ENCODE measurements around a stretch of chr6.

DNA sequence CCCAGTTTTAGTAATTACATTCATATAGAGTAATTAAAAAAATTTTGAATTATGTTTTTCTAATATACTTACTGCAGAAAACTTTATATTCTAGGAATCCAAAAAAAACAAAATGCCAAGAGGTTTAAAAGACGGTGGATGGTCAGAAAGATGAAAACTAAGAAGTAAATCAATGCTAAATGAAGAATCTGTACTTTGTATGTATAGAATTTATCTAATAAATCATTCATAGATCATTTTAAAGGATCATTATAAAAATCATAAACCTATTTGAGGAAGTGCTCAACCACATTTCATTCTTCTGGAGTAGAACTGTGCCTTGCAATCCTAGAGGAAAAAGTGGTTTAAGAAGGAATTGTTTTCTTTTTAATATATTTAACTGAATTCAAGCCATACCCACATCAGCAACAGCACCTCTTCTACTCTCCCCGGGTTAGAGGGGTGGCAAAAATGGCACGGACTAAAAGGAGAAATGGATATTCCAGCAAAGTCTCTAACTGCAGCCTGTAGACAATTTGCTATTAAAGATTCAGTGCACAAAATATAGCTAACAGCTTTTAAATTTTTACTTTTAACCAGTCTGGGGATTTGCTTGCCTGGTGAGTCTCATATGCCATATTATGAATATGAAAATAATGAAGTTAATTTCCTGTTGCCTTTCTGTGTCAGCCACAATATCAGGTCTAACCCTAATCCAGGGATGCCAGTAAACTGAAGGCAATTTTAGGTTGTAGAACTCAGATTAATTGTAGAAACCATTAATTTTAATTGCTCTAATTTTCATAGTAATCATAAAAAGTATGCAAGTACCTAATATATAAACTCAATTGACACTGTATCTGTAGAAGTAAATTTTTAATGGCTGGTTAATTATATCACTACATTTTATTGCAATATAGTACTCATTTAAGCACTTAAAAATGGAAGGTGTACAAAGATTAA, 5.8 kb downstream of the NOL7 start:
- PRO-cap = no peak
- RRBS, 2 experiments = no CpG with 5 or more reads among the region's 3 CpGs

DNA sequence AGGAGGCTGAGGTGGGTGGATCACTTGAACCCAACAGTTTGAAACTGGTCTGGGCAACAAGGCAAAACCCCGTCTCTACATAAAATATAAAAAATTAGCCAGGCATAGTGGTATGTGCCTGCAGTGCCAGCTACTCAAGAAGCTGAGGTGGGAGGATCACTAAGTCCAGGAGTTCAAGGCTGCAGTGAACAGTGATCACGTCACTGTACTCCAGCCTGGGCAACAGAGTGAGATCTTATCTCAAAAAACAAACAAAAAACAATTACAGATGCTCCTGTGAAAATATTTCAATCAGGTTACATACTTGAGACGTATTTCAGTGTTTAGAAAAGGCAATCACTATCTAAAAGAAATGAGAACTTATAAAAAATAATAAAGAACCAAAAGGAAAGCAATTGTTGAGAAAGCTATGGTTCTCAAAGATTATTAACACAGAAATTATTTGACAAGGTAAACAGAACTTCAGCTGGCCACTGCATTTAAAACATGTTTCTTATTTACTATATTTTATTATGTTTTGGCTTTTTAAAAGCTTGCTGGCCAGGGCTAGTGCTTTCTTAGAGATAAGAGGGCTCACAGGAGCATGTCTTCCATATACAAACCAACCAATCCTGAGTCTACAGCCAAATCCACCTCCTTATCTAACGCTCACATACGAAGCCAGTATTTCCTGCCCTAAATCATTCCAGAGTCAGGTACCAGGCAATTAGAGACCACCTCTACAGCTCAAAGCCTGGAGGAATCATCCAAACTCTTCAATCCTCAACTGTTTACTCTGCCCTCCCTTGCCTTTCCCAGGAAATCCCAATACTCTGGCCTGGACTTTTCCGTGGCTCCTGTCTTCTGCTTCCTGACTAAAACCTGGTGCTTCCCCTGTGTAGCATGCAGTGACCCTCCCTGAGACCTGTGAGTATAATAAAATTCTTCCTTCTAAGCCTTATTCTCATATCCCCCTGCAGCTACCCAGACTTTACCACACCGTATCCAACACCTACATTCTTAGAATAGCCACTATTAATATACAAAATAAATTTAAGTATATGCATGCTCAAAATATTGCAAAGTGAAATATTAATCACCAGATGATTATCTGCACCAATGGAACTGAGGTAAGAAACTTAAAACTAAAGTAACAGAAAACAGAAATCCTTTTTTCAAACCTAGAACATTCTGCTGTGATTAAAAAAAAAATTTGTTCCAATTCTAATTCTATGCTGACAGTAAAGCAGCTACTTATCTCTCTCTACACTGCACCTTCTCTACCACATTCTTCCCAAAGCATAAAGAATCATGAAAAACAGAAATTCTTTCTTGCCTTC, 33.3 kb downstream of the RANBP9 start:
- PRO-cap = no peak
- RRBS, 2 experiments = no CpG with 5 or more reads among the region's 7 CpGs

GRCh38 chr6:14134639-14135144, 17.1 kb downstream of the CD83 start:
- PRO-cap = no peak
- RRBS, 2 experiments = no CpG with 5 or more reads among the region's 5 CpGs

DNA sequence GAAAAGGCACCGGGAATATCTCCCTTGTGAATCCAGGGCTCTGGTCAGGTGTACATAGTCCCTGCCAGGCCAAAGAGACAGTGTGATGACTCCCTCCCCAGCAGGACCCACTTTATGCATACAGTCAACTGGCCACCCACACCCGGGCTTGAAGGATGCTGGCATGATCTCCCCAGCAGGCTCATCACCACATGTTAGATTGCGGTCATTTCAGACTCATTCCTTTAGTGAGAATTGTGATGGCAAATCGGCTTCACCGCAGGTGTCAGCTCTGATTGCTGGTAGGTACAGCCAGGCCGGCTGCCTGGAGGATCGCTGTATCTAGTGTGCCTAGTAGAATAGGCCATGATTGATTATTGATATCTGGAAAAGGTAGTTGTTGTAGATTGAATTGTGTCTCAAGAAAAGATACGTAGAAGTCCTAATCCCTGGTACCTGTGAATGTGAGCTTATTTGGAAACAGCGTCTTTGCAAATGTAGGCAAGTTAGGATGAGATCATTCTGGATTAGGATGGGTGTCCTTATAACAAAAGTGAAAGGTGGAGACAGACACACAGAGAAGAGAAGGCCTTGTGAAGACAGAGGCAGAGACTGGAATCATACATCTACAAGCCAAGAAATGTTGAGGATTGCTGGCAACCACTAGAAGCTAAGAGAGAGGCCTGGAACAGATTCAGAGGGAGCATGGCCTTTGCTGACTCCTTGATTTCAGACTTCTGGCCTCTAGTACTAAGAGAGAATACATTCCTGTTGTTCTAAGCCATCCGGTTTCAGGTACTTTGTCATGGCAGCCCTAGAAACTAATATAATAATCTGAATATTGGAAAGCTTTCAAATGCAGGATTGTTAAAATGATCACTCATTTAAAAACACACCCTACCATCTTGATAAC, 24.7 kb downstream of the CD83 start:
- PRO-cap = no peak
- RRBS, 2 experiments = no CpG with 5 or more reads among the region's 10 CpGs

DNA sequence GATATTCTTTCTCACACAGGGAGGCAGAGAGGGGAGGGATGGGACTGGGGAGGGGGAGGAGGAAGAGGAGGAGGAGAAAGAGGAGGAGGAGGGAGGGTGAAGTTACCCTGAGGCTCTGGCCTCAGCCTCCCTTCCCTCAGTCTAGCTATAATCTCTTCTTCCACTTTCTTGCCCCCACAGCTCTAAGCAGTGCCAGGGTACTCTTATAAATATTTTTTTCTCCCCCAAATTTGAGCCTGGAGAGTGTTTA, 141.2 kb downstream of the CD83 start:
- PRO-cap = no peak

- PRO-cap = no peak
- RRBS, 2 experiments = no CpG with 5 or more reads among the region's 6 CpGs
Measured at GRCh38 chr6:14550538-14551186, 433.1 kb downstream of the CD83 start.

DNA sequence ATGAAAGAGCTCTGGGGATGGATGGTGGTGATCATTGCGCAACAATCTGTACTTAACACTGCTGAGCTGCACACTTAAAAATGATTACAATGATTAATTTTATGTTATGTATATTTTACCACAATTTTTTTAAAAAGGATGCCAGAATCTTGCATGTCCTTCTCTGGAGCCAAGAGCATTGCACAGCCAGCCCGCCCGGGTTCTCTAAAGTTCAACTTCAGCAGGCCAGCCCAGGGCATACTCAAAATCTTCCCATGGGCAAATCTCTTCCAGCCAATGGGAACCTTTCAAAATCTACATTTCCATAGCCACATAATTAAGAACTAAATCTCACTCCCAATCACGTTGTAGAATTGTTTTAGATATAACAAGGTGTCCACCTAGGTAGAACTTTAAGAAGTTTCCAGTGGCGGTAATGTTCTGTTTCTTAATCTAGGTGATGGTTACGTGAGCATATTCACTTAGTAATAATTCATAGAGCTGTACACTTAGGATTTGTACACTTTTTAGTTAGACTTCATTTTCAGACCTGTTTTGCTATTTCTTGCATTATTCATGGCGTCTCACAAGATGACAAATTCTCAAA, 518.5 kb upstream of the JARID2 start:
- PRO-cap = no peak
- RRBS, 2 experiments = no CpG with 5 or more reads among the region's 7 CpGs

GRCh38 chr6:14734461-14735523, 511.1 kb upstream of the JARID2 start:
- PRO-cap = no peak
- RRBS, 2 experiments = no CpG with 5 or more reads among the region's 5 CpGs

DNA sequence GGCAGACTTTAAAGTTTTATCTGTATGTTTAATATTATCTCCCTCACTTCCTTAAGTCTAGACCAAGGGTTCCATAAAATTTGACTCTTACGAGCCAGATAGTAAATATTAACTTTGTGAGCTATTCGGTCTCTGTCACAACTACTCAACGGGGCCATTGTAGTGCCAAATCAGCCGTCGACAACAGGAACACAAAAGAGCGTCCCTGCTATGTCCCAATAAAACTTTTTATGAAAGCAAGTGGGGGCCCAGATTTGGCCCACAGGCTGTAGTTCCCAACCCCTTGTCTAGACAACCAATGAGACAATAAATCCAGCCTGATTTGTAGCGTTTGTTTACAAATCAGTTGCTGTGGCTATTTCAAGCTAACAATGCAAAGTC, 356.3 kb upstream of the JARID2 start:
- PRO-cap = no peak
- RRBS, 2 experiments = no CpG with 5 or more reads among the region's 7 CpGs

- PRO-cap = no peak
- RRBS, 2 experiments = no CpG with 5 or more reads among the region's 5 CpGs
Measured at GRCh38 chr6:14966797-14967557, 278.9 kb upstream of the JARID2 start.

- PRO-cap = no peak
- RRBS, 2 experiments = no CpG with 5 or more reads among the region's 5 CpGs
Measured at GRCh38 chr6:15101174-15101396, 144.8 kb upstream of the JARID2 start.

DNA sequence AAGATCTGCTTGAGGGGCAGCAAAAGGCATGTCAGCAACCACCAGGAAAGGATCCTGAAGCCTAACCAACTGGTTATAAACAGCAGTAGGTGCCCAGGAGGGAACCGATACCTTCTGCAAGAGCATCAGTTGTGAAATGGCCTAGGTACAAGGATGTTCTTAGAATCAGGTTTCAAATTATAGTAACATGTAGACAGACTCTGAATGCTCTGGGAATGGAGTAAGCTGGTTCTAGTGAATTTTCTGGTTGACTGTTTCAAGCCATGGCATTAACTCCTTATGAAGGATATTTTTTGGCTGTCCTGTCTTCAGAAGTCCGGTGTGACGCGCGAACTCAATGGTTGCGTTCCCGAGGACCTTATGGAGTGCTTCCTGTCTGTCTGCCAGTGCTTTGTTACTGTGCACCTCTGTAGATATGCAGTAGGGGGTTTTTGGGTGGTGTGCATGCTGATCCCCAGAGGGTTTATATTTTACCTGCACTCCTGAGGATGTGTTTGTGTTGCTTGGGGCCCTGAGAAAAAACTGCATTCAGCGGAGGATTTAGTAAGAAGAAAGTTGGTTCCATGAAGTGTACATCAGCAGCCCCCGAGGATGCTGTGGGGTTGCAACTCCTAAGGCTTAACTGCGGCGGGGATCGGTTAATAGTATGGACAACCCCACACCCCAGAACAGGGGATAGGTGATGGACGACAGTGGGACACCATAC, 21.6 kb downstream of the JARID2 start:
- PRO-cap = no peak
- RRBS, 2 experiments = no CpG with 5 or more reads among the region's 13 CpGs

- PRO-cap = no peak
- RRBS, 2 experiments = no CpG with 5 or more reads among the region's 2 CpGs
Measured at GRCh38 chr6:15274677-15275379, 29.0 kb downstream of the JARID2 start.

DNA sequence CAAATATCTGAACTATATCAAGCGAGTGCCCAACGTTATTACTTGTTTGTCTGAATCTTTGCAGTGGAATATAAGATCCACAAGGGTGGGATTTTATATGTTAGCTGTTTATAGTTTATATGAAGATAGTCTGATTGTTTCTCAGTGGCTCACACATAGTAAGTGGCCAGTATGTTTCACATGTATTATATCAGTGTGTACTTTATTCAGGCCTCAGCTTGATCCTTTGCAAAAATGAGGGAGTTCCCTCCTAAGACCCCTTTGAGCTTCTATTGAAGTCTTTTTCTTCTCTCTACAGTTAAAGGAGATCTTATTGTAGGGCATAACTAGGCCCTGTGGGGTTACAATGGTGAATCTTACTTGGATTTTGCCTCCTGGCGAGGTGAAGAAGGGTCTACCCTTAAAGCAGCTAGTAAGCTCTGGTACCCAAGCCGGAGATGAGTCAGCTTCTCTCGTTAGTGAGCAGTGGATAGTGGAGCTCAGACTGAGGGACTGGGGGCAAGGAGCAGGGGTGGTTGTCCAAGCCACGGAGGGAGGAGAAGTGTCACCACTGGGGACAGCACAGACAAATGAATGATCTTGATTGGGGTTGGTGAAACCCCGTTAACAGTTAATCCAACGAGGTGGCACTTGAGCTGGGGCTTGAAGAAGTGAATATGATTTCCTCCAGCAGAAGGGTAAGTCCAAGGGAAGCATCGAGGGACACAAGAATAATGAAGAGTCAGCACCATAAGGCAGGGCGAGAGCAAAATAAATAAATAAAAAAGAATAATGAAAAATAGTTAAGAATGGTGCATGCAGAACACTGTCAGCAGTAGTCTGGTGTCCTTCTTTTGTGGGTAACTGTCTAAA, 42.8 kb downstream of the JARID2 start:
- PRO-cap = no peak
- RRBS, 2 experiments = no CpG with 5 or more reads among the region's 10 CpGs

- PRO-cap = unidirectional peak, plus-strand start at chr6:15291459
- RRBS, 2 experiments = no CpG with 5 or more reads among the region's 6 CpGs
Measured at GRCh38 chr6:15291267-15291709, 45.4 kb downstream of the JARID2 start.

DNA sequence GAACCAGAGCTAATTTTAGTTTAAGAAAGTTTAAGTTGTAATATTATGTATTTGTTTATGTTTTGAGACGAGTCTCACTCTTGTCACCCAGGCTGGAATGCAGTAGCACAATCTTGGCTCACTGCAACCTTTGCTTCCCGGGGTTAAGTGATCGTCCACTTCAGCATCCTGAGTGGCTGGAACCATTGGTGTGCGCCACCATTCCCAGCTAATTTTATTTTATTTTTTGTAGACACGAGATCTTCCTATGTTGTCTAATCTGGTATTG, 46.7 kb downstream of the JARID2 start:
- PRO-cap = no peak
- RRBS, 2 experiments = no CpG with 5 or more reads among the region's 5 CpGs

DNA sequence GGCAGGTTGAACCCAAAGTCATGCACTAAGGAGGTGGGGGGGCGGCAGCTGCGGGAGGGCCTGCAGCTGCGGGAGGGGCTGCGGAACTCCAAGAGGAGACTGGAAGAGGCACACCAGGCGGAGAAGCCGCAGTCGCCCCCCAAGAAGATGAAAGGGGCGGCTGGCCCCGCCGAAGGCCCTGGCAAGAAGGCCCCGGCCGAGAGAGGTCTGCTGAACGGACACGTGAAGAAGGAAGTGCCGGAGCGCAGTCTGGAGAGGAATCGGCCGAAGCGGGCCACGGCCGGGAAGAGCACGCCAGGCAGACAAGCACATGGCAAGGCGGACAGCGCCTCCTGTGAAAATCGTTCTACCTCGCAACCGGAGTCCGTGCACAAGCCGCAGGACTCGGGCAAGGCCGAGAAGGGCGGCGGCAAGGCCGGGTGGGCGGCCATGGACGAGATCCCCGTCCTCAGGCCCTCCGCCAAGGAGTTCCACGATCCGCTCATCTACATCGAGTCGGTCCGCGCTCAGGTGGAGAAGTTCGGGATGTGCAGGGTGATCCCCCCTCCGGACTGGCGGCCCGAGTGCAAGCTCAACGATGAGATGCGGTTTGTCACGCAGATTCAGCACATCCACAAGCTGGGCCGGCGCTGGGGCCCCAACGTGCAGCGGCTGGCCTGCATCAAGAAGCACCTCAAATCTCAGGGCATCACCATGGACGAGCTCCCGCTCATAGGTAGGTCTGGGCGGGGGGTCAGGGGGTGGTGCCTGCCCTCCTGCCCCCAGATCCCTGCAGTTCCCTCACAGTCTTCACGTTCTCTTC, 166.2 kb downstream of the DTNBP1 start:
- PRO-cap = no peak
- RRBS, 2 experiments = 98 to 99% methylated on average over 21 to 25 of the region's 59 CpGs

DNA sequence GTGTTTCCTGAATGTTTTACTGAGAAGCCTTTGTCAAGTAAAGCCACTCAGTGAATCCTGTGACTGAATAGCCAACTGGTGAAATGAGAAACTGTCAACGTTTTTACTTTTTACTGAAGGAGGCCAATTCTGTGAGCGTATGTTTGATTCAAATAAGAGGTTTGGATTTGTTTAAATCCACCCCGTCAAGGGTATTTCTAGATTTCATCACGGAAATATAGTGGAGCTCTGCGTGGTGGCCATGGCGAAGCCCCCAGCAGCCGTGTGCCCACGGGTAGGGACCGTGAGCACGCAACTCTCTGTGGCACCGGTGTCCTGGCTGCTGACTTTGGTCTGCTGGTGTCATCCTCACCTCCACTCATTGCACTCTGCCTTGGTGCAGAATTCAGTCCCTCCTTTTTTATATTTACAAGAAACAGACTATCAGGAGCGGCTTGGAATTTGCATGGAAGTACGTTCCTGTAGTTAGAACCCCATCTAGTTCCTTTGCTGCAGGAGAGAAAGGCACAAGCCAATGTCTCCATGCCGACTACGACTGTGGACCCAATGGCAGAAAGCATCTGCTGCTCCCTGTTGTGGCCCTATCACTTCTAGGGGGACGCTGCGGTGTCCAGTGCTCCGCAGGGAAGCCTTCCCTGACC, 159.8 kb downstream of the DTNBP1 start:
- PRO-cap = no peak
- RRBS, 2 experiments = no CpG with 5 or more reads among the region's 18 CpGs

DNA sequence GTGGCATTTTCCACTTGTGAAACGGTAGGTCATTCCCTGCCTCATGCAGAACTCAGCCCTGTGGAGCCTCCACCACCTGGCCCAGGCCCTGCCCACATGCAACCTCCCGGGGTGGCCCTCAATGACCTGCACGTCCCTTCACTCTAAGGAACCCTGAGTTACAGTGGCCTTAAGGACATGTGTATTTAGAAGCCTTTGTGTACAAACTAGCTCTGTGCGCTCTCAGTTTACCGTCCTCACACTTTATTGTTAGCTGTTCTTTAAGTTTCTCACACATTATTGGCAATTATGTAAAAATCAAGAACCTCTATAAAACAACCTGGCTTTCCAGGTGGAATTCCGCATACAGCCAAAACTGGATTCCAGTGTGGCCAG, 140.3 kb downstream of the DTNBP1 start:
- PRO-cap = no peak
- RRBS, 2 experiments = no CpG with 5 or more reads among the region's 6 CpGs

DNA sequence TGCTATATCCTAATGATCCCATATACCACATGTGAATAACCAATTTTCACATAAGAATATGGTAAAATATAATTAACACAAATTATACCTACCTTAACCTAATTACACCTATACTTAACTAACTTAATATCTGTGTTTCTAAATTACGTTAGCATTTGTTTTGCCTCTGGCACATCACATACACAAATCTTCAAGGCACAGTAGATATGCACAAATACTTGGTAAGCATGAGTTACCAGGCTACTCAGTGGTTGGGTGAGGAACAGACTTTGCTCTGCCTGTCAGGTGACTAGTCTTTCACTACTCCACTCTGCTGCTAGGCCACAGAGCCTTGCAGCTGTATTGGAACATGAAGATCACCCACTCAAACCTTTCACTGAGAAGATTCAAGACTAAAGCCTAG, 47.1 kb downstream of the DTNBP1 start:
- PRO-cap = no peak
- RRBS, 2 experiments = no CpG with 5 or more reads among the region's 1 CpG